HT-29 (cell line): Measurements from ENCODE around the gene DHX36.

GRCh38 chr3:151537632-151538321, 76.9 kb upstream of the IGSF10 start:
- RAMPAGE, long total RNA = no peak

- RAMPAGE, long total RNA = no peak
Measured at GRCh38 chr3:151815884-151816832, 2.2 kb downstream of the AADAC start.

DNA sequence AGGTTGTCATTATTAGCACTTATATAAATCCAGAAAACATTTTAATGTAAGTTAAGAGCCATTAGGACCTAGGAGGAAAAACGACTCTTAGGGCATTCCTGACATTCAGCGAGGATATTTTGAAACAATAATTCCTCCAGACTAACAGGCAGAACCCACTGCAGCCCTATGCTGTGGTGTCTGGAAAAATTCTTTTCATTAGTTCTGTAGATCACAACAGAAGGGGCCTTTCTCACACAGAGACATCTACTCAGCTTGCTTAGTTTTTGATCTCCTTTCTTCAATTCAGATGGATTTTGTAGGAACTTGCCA, 113.1 kb upstream of the MBNL1 start:
- RAMPAGE, long total RNA = no peak

- RAMPAGE, long total RNA = no peak
Measured at GRCh38 chr3:152192034-152192523, 76.7 kb upstream of the MBNL1 start.

- RAMPAGE, long total RNA = no peak
Measured at GRCh38 chr3:152301311-152301766, 32.6 kb downstream of the MBNL1 start.

DNA sequence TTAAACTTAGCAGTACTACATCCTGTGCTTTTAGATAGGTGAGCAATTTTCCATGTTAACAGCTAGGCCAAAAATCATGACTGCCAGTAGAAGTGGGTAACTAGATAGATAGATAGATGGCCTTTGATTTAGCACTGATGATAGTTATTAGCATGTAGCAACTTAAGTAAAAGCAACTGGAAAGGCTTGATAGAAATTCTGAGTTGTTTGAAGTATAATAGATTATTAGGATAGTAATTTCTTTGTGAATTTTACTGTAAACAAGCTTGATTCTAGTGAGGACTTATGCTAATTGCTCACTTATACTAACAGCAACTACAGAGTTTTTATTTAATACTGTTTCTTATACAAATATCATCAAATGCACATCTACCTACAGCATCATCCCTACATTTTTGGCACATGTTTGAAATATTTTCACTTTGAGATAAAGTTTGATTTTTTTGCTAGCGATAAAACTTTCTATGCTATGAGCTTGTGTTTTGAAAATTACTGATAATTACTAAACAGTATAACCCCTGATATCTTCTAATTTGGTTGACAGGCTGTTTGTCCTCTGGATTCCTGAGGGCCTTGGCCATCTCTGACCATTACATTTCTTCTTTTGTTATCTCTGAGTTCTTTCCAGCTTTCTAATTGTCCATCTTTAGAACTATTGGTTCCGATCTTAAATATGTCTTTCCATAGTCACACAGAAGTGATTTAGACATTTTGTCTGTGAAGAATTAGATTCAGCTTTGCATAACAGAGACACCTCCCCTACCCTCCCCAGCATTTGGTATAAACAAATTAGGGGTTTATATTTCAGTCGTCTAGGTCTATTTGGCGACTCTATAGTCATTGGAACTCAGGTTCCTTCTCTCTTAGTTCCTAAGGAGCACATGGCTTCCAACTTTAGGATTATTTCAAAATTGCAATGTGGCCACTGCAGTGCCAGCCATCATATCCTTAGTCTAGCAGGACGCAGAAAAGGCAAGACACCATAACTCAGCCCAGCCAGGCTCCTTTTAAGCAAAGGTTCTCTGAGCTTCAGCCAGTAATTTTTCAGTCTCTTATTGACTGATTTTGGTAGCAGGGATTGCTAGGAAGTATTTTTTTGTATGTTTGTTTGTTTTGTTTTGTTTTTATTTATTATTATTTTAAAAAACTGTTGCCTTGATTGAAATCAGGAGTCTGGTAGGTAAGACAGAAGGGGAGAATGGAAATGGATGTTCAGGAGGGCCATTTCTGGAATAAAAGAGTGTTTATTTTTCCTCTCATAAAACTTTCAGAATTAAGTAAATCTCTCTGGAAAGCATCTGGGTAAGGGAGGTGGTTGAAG, 37.2 kb downstream of the MBNL1 start:
- RAMPAGE, long total RNA = no peak

- RAMPAGE, long total RNA = no peak
Measured at GRCh38 chr3:152390510-152391017, 121.8 kb downstream of the MBNL1 start.

DNA sequence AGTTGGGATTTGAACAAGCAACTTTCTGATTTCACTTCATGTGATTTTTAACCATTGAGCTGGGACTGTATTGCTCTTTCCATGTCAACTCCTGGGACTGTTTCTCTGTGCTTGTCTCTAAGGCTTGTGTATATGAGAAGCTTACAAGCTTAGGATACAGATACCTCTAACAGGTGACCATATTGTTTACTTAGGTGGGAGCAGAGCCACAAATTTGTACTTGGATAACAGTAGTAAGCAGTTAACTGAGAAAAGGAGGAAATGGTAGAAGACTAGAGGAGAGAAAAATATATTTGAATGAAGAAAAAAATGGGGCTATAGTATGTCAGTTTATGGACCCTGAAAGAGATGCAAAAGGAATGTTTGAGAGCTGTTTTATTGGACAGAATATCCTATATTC, 133.7 kb downstream of the MBNL1 start:
- RAMPAGE, long total RNA = no peak

DNA sequence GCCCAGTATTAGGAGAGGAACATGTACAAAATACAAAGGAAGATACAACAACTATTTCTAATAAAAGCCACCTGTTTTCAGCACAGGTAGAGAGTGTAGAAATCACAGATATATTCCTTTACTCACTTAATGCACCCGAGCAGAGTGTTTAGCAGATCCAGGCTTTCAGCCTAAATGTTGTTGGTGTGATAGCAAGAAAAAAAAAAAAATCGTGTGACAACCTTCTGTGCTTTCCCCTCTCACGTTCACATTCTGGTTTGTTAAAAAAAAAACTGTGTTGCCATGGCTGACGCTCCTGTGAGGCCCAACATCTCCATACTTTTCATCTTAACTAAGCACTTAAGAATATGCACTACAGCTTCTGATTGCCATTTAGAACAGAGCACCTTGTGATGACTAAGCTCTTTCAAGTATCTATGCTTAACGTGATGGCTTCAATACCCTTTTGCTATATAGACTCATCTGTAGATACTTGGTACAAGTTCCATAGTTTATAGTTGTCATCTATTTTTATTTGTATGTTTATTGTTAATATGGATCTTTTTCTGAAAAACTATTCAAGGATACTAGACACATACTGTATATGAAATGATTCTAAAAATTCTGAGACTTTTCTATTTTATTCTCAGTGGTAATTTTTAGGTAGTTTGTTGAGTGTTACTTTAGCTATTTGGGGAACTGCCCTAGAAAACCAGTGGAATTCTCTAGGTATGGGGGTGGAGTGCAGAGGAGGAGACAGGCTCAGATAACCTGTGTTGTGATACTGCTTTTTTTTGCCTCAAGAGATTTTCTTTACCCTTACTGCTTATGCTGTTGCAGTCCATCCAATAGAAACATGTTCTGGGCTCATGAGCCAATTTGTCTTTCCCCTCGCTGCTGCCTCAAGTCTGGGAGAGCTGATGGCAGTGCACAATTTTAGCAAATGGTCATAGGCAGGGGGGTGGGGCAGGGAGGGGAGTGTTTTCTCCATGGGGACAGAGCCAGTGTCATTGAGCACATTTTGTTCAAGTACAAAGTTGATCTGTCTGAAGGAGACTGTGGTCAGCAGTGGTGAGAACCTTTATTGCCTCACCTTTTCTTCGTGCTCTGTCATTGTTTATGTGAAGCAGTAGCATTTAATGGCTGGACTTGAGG, 134.6 kb downstream of the MBNL1 start:
- RAMPAGE, long total RNA = no peak

GRCh38 chr3:152463504-152464036, 194.8 kb downstream of the MBNL1 start:
- RAMPAGE, long total RNA = no peak

DNA sequence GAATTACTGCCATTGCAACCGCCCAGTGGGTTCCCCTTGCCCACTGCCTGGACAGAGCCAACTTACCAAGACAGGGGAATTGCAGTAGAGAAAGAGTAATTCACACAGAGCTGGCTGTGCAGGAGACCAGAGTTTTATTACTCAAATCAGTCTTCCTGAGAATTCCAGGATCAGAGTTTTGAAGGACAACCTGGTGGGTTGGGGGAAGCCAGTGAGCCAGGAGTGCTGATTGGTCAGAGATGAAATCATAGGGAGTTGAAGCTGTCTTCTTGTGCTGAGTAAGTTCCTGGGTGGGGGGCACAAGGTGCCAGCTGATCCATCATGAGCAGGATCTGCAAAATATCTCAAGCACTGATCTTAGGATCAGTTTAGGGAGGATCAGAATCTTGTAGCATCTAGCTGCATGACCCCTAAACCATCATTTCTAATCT, 230.7 kb upstream of the P2RY1 start:
- RAMPAGE, long total RNA = no peak

DNA sequence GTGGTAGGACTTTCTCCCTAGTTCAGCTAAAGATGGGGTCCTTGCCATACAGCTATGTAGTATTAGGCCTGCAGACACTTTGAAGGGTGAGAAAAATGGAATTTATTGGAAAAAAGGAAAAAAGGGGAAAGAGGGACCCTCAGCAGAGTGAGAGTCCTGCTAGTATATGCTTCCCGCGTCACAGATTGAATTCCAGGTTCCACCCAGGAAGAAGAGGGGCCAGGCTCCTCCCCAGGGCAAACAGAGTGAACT, 176.1 kb upstream of the P2RY1 start:
- RAMPAGE, long total RNA = no peak

DNA sequence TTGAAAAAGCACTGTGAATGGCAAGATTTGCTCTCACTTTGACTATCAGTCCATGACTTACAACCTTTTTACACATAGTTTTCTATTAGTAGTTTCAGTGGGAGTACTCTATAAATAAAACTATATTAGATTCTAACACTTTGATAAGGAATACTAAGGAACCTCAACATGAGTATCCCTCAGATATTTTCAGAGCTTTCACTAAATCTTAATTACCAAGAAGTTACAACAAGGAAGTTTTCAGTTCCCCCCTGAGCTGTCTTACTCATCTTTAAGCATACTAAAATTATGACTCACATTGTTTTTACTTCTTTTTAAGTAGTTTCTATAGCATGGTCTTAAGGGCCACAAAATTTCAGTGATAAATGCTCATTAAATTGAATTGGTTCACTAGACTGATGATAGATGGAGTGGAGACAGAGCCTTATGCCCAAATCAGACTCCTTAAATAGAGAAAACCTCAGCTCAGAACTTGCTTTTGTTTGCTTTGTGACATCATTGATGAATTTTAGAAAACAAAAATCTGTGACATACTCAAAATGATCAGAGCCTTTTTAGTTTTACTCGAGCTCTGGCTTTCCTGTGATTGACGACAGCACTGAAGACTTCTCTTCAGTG, 31.5 kb upstream of the RAP2B start:
- RAMPAGE, long total RNA = no peak

GRCh38 chr3:153163065-153163985, 1.3 kb downstream of the RAP2B start:
- RAMPAGE, long total RNA = no peak

DNA sequence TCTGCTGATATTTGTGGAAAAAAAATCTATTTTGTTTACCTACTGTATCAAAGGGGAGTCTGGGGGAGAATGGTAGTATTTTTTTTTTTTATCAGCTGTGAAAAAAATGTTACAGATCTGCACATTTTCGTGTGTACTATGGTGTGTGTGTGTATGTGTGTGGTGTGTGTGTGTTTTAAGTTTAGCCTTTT, 1.9 kb downstream of the RAP2B start:
- RAMPAGE, long total RNA = no peak

DNA sequence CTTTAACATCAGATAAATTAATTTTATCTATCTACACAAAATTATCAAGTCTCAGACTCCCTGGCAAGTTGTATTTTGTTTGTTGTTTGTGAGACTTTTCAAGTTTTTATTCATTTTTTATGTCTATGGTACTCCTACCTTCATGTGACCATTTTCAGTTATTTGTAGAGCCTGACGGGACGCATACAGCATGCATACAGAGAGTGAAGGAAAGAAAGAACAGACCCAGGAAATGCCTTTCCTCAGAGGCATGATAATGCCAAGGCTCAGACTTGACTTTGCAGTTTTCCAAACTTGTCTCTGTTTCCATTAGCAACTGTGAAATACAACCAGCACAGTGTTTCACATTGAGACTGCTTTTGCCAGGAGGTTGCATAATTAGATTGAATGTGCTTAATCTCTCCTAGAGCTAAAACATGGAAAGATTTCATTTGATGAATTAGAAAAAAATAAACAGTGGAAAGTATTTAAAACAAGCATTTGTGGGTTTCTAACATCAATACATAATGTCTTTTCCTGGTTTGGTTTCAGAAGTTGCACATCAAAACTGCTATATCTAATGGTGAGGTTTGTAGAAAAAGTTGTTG, 60.6 kb upstream of the ARHGEF26 start:
- RAMPAGE, long total RNA = no peak

DNA sequence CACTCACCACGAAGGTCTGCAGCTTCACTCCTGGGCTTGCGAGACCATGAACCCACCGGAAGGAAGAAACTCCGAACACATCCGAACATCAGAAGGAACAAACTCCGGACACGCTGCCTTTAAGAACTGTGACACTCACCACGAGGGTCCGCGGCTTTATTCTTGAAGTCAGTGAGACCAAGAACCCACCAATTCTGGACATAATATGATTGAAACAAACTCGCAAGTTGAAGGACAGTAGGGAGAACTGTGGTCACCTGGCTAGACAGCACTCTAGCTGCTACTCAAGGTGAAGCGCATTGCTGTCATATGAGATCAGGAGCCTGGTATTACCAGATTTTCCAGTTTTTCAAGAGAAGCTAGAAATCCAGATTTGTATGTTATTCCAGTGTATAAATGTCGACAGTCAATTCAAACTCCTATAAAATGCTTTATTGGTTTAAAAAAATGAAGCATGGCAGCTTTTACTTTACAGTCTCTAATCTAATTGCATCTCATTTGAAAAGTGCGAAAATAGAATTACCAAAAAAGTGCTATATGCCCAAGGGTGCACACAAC, 31.8 kb upstream of the ARHGEF26 start:
- RAMPAGE, long total RNA = no peak

GRCh38 chr3:154123848-154124410, 2.7 kb downstream of the ARHGEF26 start:
- RAMPAGE, long total RNA = no peak

DNA sequence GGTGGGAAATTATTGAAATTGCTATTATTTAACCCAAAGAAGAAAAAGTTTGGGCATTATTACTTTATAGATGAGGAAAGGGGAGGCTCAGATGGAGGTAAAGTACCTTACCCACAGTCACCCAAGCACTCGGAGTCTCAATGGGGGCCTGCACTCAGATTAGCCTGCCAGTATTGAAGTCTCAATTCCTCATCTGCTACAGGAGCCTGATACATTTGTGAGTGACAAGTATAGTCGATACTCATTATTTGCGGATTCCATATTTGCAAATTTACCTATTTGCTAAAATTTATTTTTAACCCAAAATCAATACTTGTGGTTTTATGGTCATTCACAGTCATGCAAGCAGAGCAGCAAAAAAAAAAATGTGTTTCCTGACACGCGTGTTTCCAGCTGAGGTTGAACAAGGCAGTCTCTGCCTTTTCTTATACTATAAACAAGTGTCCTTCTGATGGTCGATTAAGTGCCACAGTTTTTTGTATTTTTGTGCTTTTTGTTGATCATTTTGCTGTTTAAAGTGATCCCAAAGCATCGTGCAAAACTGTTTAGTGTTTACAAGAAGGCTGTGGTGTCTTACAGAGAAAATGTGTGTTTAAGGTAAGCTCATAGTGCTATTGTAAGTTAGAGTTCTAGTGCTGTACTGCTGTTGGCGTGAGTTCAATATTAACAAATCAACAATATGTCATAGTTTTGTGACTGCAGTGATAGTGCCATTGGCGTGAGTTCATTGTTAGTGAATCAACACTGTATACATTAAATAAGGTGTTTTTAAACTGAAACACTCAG, 48.0 kb downstream of the ARHGEF26 start:
- RAMPAGE, long total RNA = no peak

GRCh38 chr3:154323573-154324940, at the start of gene DHX36:
TSS of gene DHX36 (minus strand) at chr3:154324487.
- RAMPAGE, long total RNA = no peak